Left ventricle myocardium (tissue), 1 donor: ENCODE measurements around a stretch of chr12.

GRCh38 chr12:123943029-123943723, 29.5 kb downstream of the CCDC92 start:
- PRO-cap = no peak

GRCh38 chr12:124094094-124094767, 121.2 kb downstream of the ZNF664 start:
- PRO-cap = no peak

- PRO-cap = no peak
These were observed 147.4 kb upstream of the RFLNA start for GRCh38 chr12:124147428-124148049.

DNA sequence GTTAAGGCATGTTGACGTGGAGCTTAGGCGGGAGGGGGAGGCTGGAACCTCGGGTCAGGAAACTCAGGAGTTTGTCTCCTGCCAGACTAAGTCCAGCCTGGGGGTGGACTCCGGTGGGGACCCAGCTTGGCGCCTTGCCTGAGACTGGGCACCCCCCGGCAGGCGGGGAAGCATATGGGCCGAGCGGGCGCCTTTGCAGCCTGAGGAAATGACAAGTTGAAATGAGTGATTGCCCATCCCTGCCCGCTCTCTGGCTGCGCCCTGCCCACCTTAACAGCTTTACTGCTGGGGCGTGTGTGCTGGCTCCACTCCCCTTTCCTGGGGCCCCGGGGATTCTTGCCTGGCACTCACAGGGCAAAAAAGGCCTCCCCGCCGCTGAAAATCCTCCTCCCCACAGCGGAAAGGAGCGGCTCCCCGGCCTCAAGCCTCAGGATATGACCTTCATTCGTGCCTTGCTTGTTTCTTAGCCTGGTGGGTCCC, 1.4 kb downstream of the RFLNA start:
- PRO-cap = no peak

- PRO-cap = no peak
These were observed 58.9 kb downstream of the RFLNA start for GRCh38 chr12:124353690-124354336.

DNA sequence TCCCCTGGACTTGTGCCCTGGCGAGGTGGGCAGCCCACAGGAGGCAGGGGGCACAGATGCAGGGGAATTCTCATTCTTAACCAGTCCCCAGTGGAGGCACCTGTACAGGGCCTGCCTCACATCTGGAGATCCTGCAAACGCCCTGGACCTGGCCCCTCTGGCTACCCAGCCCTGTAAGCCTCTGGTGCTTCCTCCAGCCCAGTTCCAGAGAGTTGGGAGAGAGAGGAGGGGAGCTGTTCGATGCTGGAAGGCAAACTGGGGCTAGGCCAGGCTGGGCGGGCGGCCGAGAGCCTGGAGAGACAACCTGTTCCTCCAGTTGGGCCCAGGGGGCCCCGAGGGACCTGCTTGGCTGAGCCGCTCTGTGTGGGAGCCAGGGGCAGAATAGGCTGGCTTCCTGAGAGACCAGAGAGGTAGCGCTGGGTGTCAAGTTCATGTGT, 64.6 kb downstream of the RFLNA start:
- PRO-cap = no peak

DNA sequence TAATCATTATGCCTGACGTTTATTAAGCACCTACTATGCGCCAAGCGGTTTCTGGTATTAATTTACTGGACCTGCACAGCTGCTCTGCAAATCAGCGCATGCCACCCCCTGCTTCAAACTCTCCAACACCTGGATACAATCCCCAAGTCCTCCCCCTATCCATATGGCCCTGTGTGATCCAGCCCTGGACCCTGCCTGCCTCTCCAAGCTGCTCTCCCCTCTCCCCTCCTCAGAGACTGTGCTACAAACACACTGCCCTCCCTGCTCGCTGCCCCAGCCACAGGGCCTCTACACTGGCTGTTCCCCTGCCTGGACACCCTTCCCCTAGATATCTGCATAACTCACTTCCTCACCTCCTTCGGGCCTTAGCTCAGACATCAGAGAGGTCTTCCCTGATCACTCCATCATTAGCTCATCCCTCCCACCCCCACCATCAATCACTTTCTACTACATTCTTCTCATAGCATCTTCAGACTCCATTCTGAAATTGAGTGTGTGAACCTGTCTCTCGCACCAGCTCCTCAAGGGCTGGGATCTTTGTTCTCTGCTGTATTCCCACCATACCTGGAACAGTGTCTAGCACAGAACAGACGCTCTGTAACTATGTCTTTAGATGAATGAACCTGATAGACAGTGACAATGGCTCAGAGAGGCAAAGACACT, 86.2 kb downstream of the RFLNA start:
- PRO-cap = no peak

DNA sequence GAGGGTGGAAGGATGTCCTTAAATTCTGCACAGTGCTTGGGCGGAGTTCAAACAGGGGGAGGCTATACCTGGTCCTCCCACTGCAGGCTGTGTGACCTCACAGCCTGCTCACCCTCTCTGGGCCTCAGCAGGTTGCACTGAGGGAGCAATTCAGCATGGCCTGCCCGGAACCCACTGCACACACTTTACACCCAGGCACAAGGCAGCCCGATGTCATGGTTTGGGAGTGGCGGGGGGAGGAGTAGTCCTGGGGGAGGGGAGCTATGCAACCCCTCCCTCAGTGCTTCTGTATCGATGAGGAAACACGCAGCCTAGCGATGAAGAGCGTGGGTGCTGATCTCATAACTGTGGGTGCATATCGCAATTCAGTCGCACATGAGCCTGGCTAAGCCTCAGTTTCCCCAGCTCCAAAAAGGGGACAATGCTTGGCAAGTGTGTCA, 89.7 kb downstream of the RFLNA start:
- PRO-cap = no peak

DNA sequence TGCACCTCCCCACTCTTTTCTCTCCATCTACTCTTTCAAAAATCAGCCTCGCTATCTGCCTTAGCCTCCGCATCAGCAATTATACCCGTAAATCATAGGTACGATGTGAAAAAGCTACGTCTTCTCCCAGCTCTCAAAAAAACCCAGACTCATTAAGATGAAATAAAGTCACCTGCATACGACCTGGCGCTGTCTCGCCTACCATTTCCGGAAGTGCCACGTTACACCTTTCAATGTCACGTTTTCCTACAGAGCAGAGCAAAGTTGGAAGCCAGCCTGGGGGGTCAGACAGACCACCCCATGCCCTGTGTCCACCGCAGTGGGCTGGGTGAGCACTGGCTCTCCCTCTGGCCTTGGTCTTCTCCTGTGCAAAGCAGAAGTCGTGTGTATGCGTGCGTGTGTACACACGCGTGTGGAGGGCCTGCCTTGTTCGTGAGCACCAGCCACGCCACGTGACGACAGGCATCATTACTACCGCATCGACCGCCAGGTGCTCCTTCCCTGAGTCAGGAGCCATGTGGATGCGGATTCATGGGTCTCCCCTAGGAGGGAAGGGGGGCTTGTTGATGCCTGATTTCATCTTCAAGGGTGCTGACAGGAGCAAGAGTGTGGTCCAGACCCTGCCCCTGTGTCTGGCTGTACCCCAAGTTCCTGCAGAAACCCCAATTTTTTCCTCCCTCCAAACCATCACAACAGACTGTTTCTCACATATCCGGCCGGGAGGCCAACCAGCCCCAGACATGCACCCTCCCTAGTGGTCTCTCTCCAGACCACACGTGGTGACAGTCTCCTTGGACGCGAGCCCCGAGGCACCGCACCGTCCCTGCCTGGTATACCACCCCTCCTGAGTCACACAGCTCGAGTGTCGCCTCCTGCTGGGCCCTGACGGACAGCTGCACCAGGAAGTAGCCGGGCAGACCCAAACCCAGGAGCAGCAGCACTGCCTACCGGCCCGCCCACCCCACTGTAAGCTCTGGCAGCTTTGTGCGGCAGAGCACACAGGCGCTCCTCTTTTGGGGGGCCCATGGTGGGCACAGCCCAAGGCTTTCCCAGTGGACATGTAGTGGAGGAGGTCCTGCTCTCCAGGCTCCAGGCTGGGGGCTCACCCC, 97.1 kb downstream of the RFLNA start:
- PRO-cap = no peak

DNA sequence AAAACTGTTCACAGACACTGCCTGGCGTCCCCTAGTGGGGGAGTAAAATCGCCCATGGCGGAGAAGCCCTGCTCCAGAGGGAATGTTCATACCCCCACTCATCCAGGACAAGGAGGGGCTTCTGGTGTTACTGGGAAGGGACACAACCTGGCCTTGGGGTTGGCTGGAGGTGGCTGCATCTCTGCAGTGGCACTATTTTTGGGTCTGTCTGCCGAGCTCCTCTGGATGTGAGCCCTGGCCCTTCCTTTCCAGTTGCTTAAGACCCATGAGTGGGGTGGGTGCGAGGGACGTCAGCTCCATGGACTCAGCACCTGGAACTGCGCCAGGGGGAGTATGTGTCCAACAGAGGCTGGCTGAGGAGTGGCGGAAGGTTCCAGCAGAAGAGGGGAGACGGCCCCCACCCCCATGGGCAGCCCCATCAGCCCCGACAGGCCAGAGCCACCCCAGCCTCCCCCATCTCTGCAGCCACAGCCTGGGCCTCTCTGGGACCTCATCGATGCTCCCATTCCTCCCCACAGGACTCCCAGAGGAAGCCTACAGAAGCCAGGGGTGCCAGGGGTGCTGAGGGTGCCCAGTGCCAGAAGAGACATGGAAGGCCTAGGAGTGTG, 104.0 kb downstream of the RFLNA start:
- PRO-cap = no peak

DNA sequence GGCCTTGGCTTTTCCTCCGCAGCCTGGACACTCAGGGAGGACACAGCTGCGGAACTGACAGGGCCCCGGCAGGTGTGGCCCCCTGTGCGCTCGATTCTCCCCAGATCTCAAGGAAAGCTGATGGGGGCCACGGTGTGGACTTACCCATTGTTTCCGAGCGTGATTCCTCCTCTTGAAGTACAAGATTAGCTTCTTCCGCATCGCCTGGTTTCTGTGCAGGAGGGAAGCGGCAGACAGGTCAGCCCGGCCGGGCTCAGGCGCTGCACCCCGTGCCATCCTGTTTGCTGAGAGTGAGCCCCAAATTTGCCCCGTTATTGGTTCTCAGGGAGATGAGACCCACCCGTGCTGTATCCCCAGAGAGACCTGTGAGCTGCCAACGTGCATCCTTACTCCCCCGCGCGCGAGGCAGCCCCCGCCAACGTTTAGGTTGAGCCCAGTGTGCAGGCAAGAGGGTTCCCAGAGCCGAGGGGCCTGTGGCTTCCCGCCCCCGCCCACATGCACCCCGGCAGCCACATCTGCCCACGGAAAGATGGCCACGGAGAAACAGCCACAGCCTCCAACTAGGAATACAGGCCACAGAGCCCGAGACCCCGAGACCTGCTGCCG, 129.5 kb downstream of the NCOR2 start:
- PRO-cap = no peak

GRCh38 chr12:124467053-124467378, 100.4 kb downstream of the NCOR2 start:
- PRO-cap = no peak

- PRO-cap = no peak
These were observed 83.9 kb downstream of the NCOR2 start for GRCh38 chr12:124483588-124483787.

DNA sequence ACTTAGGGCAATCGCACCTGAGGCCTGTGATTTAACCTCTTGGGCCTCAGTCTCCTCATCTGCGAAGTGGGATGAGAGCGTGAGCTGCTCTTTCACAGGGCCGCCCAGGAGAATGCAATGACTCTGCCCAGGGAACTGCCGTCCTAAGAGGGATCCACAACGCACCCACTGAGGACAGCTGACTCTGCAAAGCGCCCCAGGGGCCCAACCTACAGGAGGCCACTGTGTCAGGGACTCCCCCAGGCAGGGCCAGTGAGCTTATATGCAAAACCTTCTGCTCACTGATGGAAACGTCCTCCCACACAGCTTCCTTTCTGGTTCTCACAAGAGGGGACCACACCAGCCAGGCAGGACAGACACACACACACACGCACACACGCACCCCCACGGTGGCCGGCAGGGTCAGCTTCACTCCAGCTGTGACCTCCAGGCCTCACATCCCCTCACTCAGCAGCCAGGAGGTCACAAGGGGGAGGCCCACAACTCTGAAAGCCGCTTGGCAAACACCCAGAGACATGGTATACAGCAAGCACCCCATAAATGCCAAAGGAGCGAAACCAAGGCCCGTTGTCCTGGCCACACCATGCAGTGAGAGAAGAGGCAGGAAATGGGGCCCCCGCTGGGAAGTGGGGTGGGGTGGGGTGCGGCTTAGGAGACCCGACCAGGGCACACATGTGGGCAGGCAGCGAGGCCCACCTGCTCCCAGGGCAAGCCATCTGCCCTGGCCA, 73.4 kb downstream of the NCOR2 start:
- PRO-cap = no peak

GRCh38 chr12:124507619-124508226, 59.7 kb downstream of the NCOR2 start:
- PRO-cap = unidirectional peak, minus-strand start at chr12:124507818

GRCh38 chr12:124604264-124604864, 37.0 kb upstream of the NCOR2 start:
- PRO-cap = no peak

DNA sequence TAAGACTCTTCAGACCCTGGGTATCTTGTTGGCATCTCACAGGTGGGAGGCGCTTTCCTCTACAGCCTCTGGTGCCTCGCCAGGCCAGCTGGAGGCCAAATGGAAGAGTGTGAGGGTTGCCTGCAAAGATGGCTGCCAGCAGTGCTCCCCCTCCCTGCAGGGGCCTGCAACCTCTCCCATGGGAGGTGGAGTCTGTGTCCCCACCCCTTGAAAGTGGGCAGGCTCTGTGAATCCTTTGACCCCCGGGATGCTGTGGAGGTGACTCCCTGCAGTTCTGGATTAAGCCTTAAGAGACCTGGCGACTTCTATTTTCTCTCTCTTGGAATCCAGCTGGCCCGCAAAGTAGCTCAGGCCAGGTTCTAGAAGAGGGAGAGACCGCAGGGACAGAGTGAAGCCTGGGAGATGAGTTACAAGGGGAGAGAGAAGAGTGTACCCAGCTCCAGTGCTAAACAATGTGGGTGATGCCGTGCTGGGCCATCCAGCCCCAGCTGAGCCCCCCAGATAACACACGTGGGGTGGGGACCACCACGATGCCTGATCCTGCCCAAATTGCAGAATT, 37.9 kb upstream of the NCOR2 start:
- PRO-cap = no peak

- PRO-cap = no peak
These were observed 50.2 kb upstream of the NCOR2 start for GRCh38 chr12:124617432-124618179.

- PRO-cap = no peak
These were observed 65.1 kb upstream of the NCOR2 start for GRCh38 chr12:124632398-124632991.

DNA sequence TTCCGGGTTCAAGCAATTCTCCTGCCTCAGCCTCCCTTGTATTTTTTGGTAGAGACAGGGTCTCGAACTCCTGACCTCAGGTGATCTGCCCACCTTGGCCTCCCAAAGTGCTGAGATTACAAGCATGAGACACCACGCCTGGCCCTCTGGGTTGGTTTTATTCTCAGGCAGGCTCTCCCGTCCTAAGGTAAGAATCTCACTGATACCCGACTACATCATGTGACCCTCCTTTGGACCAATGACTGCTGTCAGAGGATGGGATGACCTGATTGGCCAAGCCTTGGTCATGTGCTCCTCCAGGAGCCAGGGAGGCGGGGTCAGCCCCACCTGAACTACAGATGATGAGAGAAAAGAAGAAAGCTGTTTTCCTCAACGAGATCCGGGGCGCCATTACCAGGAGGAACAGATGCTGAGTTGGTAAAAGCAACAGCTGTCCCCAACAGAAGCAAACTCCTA, 119.0 kb downstream of the SCARB1 start:
- PRO-cap = no peak